Breast epithelium (tissue), 2 donors: Measurements from ENCODE around the genes KLRB1, CLEC1B, KLRK1 and MAGOHB.

- PRO-cap, result no peak
- RAMPAGE, long total RNA, 2 experiments, result no peak in any of the 2 experiments
Measured at GRCh38 chr12:9435486-9436137, 172.1 kb downstream of the KLRB1 start.

GRCh38 chr12:9437967-9438352 lies 169.8 kb downstream of the KLRB1 start:
- PRO-cap, result no peak
- RAMPAGE, long total RNA, 2 experiments, result no peak in any of the 2 experiments

- PRO-cap, result no peak
- RAMPAGE, long total RNA, 2 experiments, result start-site peak on the minus strand in 1 of 2 experiments, at chr12:9607896-9607917 at its widest, 10 reads per replicate
Measured at GRCh38 chr12:9607576-9608182, at the start of gene KLRB1. KLRB1 (minus strand) TSS chr12:9607916.

- PRO-cap, result no peak
- RAMPAGE, long total RNA, 2 experiments, result no peak in any of the 2 experiments
Measured at GRCh38 chr12:9643056-9643286, 26.5 kb upstream of the CLEC2D start.

- PRO-cap, result bidirectional peak, plus-strand start at chr12:9648167, minus-strand start at chr12:9648085
- RAMPAGE, long total RNA, 2 experiments, result start-site peak on the plus strand in 1 of 2 experiments, at chr12:9648162-9648665 at its widest, 40 to 45 reads per replicate
Measured at GRCh38 chr12:9647787-9648780, 21.4 kb upstream of the CLEC2D start.

GRCh38 chr12:9673351-9673955 lies 3.9 kb downstream of the CLEC2D start:
- PRO-cap, result no peak
- RAMPAGE, long total RNA, 2 experiments, result no peak in any of the 2 experiments

GRCh38 chr12:9753156-9754170 lies 7.2 kb downstream of the CD69 start:
- PRO-cap, result no peak
- RAMPAGE, long total RNA, 2 experiments, result no peak in any of the 2 experiments

DNA sequence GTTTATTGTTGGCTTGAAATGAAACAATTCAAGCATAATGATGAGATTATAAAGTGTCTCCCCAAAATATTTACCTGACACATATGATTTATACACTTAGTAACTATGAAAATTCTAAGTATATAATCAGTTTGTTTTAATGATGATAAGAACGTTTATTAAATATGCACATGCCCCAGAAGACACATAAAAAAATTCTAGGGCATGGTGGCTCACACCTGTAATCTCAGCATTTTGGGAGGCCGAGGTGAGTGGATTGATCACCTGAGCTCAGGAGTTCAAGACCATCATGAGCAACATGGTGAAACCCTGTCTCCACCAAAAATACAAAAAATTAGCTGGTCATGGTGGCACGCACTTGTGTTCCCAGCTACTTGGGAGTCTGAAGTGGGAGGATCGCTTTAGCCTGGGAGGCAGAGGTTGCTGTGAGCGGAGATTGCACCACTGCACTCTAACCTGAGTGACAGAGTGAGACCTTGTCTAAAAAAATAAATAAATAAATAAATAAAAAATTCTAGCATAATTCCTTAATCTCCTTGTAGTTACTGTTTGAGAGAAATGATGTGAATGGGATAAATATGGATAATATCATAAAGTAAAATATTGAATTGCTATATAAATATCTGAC lies 4.0 kb downstream of the CD69 start:
- PRO-cap, result no peak
- RAMPAGE, long total RNA, 2 experiments, result no peak in any of the 2 experiments

DNA sequence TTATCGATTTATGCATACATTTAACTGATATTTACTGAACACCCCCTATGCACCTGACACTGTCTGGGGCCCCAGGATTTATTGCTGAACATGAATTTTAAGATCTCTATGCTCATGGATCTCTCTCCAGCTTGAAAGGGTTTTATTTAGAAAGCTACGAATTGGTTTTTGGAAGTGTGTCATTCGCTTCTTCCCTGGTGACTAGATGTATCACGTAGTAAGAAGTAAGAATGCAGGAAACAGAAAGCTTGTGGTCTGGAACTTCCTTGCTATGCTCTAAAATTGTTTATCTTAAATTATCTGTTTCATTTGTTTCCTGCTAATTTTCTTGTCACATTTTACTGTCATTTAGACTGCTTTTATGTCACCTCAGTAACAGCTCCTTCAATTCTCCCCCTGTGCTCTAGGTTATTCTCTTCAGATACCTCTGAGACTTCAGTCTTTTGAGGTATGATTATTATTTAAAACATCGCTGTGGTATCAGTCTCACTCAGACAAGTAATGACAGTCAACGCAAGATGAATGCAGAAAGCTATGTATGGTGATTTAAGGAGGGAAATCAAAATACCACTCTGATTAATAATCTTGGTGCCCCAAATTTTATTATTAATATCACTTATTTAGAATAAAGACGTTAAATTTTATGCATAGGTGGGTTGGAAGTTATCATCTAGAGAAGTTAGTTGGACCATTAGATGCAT lies 726 bp upstream of the CD69 start:
- PRO-cap, result no peak
- RAMPAGE, long total RNA, 2 experiments, result no peak in any of the 2 experiments

DNA sequence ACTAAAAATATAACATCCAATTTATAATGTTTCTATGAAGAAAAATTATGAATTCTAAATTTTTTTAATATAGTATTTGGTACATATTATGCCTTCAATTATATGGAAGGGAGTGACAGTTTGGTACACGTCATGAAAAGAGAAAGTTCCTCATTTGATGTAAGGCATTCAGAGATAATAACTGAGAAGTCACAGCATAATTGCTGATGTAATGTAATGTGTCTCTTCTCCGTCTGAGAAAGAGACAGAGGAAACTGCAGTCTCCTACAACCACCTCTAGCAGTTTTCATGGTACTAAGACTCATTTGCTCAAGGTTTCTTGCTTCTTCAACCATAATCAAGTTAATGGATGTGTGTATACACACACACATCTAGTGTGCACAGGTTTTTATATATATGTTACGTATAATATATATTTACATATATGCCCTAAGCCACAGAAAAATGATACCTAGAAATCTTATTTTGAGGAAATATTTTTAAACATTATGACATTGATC lies 2.4 kb upstream of the CD69 start:
- PRO-cap, result no peak
- RAMPAGE, long total RNA, 2 experiments, result no peak in any of the 2 experiments

GRCh38 chr12:9872580-9873030 lies 3.5 kb upstream of the CLEC2B start:
- PRO-cap, result no peak
- RAMPAGE, long total RNA, 2 experiments, result no peak in any of the 2 experiments

DNA sequence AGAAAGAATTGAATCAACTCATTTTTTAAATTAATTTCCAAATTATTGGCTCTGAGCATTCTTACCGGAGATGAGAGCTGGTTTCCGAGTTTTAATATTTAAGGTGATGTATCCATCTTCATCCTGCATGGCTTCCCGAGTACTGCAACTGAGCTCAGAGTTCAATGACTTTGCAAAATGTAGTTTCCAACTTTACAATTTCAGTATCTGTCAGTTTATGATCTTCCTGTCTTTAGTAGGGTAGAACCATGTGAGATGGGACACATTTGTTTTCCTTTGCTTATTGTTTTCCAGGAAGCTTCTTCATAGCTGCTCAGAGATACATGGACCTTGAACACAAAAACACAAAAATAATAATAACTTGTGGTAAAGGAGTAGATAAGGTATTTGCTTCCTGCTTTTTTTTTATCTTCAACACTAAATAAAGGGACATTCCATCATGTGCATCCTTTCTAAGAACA lies at the start of gene CLEC1B:
Gene CLEC1B, minus strand, starts transcription at position 150 of the 461 bp plus-strand sequence.
- PRO-cap, result no peak
- RAMPAGE, long total RNA, 2 experiments, result no peak in any of the 2 experiments

GRCh38 chr12:10153336-10154122 lies 18.4 kb downstream of the OLR1 start:
- PRO-cap, result no peak
- RAMPAGE, long total RNA, 2 experiments, result no peak in any of the 2 experiments

DNA sequence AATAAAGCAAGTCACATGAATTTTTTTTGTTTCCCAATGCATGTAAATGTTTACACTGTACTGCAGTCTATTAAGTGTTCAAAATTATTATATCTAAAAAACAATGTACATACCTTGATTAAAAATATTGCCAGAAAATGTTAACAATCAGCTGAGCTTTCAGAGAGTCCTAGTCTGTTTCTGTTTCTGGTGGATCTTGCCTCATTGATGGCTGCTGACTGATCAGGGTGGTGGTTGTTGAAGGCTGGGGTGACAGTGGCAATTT lies 16.7 kb upstream of the KLRD1 start:
- PRO-cap, result no peak
- RAMPAGE, long total RNA, 2 experiments, result no peak in any of the 2 experiments

- PRO-cap, result no peak
- RAMPAGE, long total RNA, 2 experiments, result start-site peak on the minus strand in 1 of 2 experiments, at chr12:10390025-10390071 at its widest, 36 reads per replicate
Measured at GRCh38 chr12:10389758-10390433, at the start of gene KLRK1. KLRK1 (minus strand) TSS chr12:10390041.

DNA sequence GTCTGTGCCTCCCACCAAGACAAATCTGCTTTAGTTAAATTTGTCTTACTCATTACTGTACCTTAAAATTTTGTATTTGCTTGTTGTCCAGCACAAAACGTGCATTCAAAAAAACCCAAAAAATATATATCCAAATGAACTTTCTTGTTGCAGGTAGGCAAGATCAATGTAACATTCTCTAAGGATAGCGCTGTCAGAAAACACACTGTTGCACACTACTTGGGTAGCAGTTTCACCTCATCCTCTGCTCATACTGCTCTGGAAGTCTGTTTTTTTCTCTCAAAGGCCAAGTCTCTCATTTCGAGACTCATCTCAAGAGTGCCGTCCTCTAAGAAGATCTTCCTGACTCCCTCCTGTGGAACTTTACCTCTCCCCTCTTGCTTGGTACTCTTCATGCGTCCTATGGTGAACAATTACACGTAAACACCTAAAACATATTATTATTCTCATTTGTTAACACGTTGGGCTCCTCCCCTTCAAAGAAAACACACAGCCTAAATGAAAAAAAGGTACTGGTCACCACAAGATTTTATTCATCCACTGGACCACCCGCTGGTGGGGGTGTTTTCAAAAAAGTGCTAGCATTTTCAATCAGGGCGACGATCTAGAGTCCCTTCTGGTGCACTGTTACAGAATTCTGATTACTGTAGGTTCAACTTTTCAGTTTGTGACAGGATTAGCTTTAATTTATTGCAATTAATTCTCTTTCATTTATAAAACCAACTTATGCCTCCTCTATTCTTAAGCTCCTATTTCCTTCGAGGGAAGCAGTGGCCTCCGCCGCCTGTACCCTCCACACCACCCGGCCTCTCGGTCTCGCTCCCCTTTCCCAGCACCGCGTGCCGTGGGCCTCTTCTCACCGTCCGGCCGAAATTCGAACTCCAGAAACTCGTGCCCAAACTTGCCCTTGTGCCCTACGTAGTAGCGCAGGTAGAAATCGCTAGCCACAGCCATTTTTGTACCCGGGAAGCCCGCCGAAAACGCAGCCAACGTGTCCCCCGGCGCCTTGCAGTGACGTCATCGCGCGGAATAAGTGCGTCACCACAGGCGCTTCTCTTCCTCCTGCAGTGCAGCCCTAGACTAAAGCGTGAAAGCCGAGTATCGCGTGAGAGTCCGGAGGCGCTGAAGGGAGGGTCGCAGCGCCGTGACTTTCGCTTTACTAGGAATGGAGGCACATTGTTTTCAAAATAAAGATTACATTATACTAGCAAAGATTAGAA lies at the start of gene MAGOHB:
Gene MAGOHB, minus strand, starts transcription at position 1,031 of the 1,220 bp plus-strand sequence.
- PRO-cap, result bidirectional peak, plus-strand start at position 1,108 of the sequence, minus-strand start at position 1,013 of the sequence
- RAMPAGE, long total RNA, 2 experiments, result start-site peak on the minus strand in 2 of 2 experiments, centred at positions 994 to 997 of the sequence, 111 to 502 reads per replicate

DNA sequence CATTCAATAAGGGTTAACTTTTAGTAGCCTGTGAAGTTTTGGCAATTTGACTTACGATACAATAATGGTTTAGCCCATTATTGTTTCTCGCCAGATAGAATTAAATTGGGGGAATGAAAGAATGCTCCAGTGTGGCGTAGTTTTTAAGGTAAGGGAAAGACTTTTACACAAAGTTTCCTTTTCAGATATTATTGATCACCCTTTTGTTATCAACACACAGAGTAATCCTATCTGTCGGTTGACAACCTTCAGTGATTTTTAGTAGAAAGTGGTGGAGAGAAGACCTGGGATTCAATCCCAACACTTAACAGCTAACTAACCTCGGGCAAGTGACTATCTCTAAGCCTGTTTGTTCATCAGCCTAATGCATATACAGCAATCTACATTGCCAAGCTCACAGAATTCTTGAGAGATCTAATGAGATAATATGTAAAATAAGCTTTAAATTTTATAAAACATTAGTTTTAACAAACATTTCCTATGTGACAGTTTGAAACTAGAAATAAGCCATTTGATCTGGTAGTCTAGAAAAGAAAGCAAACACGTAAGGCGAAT lies 845 bp upstream of the MAGOHB start:
- PRO-cap, result no peak
- RAMPAGE, long total RNA, 2 experiments, result no peak in any of the 2 experiments

DNA sequence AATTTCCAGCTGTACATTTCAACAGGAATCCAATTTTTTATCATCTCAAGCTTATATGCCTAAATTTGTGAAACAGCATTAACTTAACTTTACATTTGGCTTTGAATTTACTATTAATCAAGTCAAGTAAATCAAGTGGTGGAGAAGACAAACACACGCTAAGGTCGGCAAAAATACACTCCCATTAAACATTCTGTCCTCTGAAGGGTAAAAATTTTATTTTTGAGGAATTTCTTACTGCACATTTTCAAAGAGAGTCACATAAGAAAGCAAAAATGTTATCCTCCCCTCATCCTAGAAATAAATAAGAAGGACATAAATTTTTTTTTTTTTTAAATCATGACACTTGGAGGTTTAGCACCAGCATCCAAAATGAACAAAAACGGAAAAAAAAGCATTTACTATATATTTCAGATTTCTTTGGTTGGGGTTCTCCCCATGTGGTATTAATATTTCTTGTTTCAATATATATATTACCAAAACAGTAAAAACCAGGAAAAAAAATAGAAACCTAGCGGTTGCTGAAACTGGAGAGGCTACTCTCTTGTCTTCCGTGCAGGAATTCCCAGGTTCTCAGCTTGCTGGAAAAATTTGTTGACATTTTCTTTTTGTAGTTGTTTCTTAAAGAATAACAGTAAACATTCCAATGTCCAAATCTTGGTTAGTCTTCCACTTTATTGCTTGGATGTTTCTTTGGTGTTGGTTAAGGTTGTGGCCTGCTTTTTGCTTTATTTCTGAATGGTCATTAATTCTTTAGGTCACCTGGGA lies 24.0 kb downstream of the YBX3 start:
- PRO-cap, result no peak
- RAMPAGE, long total RNA, 2 experiments, result no peak in any of the 2 experiments

DNA sequence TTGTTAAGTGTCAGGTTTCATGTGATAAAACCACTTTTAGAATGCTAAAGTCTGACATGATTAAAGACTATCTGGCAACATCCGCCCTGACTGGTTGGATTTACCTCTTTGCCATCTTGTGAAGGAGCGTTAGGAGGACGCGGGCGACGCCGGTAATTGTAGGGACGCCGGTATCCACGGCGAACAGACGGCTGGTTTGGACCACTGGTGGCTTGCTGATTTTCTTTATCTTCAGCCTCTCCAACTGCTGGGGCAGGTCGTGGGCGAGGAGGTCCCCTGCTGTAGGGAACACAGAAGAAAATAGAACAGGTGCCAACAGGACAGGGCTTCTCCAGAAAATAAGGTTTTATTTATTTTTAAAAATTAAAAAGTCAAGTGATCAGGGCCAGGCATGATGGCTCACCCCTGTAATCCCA lies 21.3 kb downstream of the YBX3 start:
- PRO-cap, result no peak
- RAMPAGE, long total RNA, 2 experiments, result no peak in any of the 2 experiments

GRCh38 chr12:10708713-10709301 lies 14.3 kb downstream of the YBX3 start:
- PRO-cap, result no peak
- RAMPAGE, long total RNA, 2 experiments, result no peak in any of the 2 experiments